Iris pigment epithelial cell (primary cell): ENCODE data around the genes TCP11L2 and TMEM263.

GRCh38 chr12:105478000-105478265, 147.4 kb downstream of the C12orf75 start:
- RRBS, result no CpG with 5 or more reads among the region's 4 CpGs

GRCh38 chr12:106086512-106087359, 52.0 kb downstream of the NUAK1 start:
- RRBS, result no CpG with 5 or more reads among the region's 24 CpGs

GRCh38 chr12:106101846-106102176, 36.9 kb downstream of the NUAK1 start:
- RRBS, result no CpG with 5 or more reads among the region's 4 CpGs

DNA sequence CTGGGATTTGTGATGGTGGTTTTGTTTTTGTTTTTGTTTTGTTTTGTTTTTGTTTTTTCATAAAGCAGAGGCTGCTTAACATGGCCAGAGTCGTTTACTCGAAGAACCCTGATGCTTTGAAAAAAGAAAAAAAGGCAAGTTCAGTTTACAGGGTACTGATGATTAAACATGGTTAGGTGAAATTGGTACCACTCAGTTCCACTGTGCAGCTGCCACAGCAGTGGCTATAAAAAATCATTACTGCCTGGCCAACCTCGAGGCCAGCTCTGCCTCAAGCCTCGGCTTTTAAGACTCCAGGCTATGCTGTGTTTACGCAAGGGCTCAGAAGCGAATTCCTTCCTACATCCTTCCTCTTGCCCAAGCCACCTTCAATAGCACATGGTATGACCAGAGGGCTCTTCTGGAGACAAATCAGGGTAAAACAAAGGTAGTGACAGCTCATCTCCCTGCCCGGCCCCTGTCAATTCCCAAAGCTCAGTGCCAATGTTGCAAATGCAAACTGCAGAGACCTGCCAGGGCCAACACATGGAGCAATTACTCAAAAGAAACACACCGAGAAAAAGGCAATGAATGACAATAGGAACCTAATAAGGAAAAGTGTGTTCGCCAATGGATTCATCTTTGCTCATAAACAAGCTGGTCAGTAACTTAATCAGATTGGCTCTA, 31.9 kb downstream of the NUAK1 start:
- RRBS, result no CpG with 5 or more reads among the region's 9 CpGs

- RRBS, result no CpG with 5 or more reads among the region's 7 CpGs
Observed at GRCh38 chr12:106141333-106141996, 2.7 kb upstream of the NUAK1 start.

GRCh38 chr12:106227350-106228152, 20.3 kb downstream of the CKAP4 start:
- RRBS, result no CpG with 5 or more reads among the region's 9 CpGs

GRCh38 chr12:106249580-106250218, 1.9 kb upstream of the CKAP4 start:
- RRBS, result no CpG with 5 or more reads among the region's 6 CpGs

DNA sequence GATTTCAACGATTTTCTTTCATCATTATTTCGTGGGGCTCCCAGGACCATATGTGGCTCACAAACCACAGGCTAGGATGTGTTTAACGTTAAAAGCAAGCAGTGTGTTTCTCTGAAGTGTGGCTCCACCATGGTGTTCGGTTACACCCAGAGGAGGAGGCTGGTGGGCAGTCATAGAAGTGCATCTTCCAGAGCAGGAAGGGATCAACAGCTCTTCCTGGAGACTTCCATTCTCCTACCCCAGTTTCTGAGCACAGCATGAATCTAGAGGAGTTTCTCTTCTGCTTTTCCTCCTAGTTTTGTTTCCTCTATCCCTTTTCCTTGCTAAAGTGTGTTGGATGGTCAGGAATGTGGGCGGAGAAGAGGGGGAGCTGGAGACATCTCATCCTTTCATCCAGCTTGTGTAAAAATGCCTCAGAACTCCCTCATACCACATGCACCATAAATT, 3.8 kb upstream of the CKAP4 start:
- RRBS, result no CpG with 5 or more reads among the region's 5 CpGs

DNA sequence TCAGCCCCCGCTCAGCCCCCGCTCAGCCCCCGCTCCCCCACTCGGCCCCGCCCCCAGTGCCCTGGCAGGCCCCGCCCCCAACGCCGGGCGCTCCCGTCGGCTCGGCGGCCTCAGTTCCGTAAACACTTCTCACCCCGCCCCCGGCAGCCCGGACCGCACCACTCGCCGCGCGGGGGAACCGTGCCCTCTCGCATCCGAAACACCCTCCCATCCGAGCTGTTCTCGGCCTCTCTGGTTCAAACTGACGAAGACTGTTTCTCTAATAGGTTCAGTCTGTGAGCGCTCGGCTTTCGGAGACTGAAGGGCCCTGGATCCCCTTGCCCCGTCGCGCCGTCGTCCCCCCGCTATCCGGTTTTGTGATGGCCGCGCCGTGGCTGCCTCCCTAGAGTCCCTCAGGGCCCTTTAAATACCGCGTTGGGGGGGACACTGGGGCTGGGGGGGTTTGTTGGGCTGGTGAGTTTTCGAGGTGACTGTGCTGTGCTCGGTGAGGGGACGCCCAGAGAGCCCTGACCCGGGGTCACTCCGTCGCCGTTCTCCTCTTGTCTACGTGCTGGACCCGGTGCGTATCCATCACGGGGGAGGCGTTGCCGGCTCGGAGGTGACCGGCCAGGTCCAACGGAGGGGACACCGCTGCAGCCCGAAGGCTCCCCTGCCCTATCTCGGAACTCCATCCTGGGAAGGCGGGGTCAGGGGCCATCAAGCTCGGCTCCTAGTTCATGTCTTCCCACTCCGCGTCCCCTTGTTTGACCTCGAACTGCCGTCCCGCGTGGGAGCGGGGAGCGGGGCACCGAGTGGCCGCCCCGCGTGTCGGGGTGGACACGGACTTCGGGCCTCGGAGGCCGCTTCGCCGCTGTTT, at the start of gene TCP11L2:
Gene TCP11L2 (plus strand): TSS at position 351 of the 856 bp plus-strand sequence.
- RRBS, result 1% methylated on average over 11 of the region's 83 CpGs

DNA sequence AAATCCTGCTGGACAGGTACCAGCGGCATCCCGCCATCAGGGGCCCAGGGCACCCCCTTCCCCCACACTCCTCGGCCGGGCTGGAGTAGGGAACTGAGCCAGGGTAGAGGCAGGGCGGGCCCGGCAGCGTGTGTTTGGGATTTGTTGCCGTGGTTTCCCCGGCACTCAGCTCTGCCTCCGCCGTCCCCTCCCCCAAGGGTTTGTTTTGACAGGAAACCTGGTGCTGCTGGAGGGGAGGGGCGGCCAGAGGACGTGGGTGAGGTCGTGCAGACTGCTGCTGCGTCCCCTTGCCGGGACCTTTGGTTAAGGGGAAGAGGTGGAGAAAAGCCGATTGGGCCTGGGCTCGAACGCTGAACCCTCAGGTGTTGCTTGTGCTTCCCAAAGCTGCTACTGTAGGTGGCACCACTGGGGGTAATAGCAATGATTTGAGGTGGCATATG, 726 bp downstream of the TCP11L2 start:
- RRBS, result 6% methylated on average over 6 of the region's 19 CpGs

- RRBS, result no CpG with 5 or more reads among the region's 5 CpGs
Observed at GRCh38 chr12:106345588-106346277, 11.8 kb upstream of the POLR3B start.

DNA sequence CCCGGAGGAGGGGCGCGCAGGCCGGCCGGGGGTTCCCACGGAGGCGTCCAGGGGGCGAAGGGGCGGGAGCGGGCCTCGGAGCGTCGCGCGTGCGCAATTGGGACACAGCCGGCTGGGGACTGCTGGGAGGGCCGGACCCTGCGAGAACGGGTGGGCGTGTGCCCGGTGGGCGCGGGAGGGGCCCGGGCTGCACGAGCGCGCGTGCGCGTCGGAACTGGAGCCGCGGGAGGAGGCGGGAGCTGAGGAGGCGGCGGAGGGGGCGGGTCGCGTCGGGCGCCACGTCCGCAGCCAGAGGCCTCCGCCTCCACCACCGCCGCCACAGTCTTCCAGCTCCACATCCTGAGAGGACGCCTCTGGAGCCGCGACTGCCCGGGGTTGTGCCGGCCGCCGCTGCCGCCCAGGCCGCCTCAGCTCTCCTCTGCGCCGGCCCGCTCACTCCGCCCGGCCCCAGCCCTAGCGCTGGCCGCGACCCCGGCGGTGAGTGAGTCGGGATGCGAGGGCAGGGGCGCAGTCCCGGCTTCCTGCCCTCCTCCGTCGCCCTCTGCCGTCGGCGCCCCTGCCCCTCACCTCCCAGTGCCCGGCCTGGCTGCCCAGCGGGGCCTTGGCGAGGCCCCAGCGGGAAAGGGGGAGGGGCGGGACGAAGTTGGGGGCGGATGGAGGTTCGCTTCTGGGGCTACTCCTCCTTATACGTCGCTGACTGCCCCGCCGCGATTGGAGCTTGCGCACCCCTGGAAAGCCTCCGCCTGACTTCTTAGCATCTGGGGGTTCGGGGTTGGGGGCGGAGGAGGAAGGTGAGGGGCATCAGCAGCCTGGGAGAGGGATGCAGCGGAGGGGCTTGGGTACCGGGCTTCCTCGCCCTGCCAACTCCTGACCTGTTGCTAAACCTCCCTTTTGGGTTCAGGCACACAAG, at the start of gene TMEM263:
Gene TMEM263 (plus strand): TSS at position 319 of the 910 bp plus-strand sequence.
- RRBS, result 2% methylated on average over 31 of the region's 95 CpGs

DNA sequence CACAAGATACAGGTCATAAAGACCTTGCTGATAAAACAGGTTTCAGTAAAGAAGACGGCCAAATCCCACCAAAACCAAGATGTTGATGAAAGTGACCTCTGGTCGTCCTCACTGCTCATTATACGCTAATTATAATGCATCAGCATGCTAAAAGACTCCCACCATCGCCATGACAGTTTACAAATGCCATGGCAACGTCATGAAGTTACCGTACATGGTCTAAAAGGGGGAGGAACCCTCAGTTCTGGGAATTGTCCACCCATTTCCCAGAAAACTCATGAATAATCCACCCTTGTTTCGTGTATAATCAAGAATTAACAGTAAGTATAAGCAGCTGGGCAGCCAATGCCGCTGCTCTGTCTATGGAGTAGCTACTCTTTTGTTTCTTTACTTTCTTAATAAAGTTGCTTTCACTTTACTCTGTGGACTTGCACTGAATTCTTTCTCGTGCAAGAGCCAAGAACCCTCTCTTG, 16.7 kb upstream of the CRY1 start:
- RRBS, result no CpG with 5 or more reads among the region's 9 CpGs

DNA sequence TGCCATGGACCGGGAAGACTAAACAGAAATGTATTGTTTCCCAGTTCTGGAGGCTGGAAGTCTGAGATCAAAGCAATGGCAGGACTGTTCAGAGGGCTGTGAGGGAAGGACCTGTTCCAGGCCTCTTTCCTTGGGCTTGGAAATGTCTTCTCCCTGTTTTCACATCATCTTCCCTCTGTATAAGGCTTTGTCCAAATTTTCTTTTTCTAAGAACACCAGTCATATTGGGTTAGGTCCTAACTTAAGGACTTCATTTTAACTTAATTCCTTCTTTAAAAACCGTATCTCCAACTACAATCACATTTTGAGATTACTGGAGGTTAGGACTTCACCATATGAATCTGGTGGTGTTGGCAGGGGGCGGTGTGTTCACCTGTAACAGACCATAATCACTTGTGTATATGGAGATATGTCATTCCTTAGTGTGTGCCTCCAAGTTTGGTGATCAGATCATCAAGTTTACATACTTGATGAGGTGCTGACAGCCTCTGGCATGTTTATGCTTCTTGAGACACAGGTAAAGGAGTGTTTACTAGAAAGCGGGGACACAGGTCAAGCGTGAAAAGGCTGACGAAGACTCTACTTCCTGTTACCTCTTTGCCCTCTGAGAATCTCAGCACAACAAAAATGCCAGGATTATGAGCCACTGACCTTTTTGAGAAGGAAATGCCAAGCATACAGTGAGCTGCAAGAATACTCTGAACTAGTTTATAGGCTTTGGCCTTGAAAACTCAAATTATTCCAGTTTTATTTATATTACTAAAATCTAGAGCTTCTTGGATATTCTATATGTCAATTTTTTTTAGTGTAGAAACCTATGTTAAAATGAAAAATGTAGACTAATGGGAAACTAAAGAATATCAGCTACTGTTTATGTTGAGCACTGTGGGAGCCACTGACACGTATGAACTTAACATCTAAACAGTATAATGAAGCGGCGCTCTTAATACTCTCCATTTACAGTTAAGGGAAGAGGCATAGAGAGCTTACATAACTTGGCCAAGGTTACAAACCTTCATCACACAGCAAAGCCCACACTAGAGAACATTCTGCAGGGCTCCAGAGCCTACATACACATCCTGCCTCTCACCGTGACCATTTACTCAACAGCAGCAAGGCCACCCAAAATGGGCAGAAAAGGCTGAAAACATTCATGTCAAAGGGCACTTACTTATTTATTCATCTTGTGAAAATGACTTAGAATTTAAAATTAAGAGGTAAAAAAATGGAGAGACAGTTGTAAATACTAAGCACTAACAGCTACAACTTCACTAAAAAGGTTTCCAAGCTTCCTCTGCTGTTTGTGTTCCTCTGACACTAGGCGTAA, 29.5 kb downstream of the PRDM4 start:
- RRBS, result no CpG with 5 or more reads among the region's 11 CpGs

- RRBS, result no CpG with 5 or more reads among the region's 5 CpGs
Observed at GRCh38 chr12:107759215-107760001, 1.5 kb downstream of the PRDM4 start.

DNA sequence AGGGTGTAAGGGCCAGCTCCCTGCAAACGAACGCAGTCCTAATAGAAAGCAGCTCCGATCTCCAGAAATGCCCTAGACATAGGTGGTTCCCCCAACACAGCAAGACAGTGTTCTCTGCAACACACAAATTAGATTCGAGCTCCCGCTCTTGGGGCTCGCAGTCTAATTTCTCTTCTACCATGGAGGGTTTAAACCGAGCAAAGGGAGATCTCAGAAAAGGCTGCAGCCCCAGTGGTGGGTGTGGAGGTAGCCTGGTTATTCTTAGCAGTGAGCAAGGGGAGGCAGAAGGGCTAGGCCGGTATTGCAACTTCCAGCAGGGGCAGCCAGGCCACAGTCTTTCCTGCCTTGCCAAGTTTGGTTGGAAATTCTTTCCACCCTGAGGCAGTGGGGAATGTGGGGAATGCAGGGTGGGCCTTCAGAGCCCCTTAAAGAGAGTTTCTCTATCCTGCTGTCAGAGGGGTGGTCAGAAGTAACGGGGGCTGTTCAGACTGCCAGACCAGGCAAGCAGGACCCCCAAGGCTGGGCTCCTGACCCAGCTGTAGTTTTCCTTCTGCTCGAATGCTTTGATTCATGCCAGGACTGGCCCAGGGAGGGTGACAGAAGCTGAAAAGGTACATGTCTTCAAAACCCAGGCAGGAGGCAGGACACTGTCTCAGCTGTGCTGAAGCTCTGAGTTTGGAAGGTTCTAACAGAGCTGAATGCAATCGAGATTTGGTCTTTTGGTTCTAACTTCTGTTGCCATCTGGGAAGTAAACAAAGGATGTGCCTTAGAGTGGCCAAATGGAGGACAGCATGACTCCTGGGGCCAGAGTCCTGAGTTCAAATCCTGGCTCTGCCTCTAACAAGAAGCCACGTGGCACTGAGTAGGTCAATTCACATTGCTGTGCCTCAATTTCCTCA, 15.8 kb upstream of the WSCD2 start:
- RRBS, result no CpG with 5 or more reads among the region's 12 CpGs

DNA sequence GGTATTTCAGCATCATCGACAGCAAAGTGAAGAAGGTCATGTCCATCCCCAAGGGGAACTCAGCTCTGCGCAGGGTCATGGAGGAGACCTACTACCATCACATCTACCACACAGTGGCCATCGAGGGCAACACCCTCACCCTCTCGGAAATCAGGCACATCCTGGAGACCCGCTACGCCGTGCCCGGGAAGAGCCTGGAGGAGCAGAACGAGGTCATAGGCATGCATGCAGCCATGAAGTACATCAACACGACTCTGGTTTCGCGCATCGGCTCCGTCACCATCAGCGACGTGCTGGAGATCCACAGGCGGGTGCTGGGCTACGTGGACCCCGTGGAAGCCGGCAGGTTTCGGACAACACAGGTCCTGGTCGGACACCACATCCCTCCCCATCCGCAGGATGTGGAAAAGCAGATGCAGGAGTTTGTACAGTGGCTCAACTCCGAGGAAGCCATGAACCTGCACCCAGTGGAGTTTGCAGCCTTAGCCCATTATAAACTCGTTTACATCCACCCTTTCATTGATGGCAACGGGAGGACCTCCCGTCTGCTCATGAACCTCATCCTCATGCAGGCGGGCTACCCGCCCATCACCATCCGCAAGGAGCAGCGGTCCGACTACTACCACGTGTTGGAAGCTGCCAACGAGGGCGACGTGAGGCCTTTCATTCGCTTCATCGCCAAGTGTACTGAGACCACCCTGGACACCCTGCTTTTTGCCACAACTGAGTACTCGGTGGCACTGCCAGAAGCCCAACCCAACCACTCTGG, 3.8 kb downstream of the FICD start:
- RRBS, result no CpG with 5 or more reads among the region's 39 CpGs

DNA sequence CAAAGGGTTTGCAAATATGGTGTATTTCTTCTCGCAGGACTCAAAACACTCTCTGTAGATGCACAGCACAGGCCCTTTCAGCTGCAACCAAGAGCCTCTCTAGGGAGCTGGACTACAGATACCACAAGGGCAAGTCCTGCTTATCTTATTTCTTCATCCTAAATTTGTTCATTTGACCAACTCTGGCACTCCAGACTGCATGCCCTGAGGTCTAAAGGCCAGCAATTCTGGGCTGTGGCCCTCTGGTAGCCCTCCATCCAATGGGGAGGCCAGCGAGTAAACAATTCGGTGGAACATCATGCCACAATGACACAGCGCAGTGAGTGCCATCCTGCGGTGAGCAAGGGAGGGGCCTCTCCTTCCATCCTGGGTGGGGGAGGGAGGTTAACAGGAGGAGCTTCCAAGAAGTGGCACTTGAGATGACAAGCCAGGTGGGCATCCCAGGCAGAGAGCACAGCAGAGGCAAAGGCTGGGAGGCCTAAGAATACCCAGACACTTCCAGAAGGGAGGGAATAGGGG, 659 bp upstream of the SELPLG start:
- RRBS, result no CpG with 5 or more reads among the region's 5 CpGs

DNA sequence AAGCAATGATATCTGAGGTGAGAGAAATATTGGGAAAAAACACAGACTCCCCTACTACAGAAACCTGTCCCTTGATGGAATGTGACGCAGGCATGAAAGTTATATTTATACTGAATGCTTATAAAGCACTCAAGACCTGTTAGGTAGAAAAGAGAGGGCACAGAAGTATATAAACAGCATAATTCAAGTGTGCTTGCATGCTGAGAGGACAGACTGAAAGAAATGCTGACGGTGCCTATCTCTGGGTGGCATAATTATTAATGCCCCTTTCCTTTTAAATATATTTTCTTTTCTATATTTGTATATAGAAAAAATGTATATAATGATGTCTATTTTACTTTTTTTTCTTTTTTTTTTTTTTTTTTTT, 2.7 kb upstream of the SELPLG start:
- RRBS, result no CpG with 5 or more reads among the region's 2 CpGs

- RRBS, result no CpG with 5 or more reads among the region's 7 CpGs
Observed at GRCh38 chr12:108637219-108638127, 3.8 kb upstream of the SELPLG start.